HCT116 (cell line): ENCODE measurements around a stretch of chr10.

GRCh38 chr10:27742716-27743762, 2.6 kb downstream of the MKX start:
- RRBS: 25% methylated on average over 32 of the region's 90 CpGs

DNA sequence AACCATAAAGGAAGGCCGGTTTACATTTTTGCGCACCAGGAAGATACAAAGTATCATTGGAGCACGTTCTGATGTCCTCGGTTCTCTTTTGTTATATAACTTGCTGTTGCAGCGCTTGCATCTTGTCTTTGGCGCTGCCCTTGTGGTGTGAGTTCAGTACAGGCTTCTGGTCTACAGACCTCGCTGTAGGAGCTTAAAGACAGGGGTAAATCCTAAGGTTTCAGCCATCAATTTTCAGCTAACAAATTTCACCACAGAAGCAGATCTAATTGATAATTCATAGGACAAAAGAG, 1.5 kb upstream of the MKX start:
- RRBS: no CpG with 5 or more reads among the region's 7 CpGs

DNA sequence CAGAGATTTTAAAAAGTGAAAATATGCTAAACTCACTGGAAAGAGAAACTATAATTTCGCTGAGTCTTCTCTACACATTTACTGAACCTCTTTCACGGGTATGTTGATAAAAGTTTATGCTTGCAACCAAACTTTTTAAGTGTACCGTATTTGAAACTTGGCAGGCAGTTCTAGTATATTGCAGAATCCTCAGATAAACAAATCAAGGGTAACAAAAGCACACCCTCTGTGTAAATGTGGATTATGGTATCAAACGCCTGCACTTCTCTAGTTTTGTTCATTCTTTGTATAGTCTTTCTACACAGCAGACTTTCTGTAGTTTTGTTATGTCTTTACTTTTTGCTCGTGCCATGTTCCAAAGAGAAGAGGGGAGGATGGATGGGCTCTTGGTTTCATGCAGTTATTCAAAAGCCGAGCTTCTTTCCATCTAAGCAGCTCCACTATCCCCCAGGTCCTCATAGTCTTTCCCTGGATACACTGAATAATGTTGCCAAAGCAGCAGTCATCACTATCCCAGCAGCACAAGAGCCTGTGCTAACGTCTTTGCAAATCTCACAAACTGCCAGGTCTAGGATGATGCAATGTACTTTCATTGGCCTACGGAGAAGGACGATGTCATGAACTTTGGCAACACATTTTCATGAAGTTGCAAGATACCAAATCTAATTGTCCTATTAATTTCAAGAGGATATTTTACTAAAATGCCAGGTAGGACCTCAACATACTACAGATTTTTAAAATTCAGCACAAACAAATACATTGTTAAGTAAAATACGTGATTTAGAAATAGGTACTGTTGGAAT, 131.2 kb downstream of the MPP7 start:
- RRBS: no CpG with 5 or more reads among the region's 10 CpGs

GRCh38 chr10:28281983-28282446, 20.8 kb downstream of the MPP7 start:
- RRBS: no CpG with 5 or more reads among the region's 4 CpGs

DNA sequence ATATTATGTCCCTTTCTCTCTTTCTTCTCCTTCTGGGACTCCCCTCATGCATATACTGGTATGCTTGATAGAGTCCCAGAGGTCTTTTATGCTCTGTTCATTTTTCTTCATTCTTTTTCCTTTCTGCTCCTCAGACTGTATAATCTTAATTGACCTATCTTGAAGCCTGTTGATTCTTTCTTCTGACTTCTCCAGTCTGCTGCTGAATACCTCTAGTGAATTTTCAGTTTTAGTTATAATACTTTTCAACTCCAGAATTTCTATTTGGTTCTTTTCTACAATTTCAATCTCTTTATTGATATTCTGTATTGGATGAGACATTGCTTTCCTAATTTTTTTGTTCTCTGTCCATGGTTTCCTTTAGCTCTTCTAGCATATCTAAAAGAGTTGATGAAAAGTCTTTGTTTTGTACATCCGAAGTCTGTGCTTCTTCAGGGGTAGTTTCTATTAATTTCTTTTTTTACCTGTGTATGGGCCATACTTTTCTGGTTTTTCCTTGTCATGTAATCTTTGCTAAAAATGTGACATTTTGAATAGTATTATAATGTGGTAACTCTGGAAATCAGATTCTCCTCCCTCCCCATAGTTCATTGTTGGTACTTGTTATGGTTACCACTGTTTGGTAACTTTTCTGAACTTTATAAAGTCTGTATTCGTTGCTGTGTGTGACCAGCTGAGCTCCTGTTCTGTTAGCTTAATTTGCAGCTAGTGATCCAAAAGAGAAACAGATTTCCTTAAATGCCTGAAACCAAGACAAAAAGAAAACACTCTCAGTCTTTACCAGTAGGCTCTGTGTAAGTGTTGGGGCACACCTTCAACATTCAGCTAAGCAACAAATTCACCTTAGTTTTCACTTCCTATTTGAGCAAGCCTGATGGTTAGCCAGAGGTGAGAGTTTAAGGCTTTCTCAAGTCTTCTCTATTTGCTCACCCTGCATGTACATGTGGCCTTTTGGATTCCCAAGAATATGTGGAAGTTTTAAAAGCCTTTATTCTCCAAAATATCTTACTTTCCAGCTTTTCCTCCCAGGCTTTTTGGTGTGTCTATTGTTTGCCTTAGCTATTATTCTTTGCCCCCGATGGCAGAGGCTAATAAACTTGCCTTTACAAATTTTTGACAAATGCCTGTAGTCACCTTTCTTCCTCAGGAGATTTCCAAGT, 8.7 kb upstream of the WAC start:
- RRBS: no CpG with 5 or more reads among the region's 3 CpGs

GRCh38 chr10:28623941-28624609, 53.2 kb upstream of the BAMBI start:
- RRBS: no CpG with 5 or more reads among the region's 7 CpGs

GRCh38 chr10:28685072-28685512, 7.8 kb downstream of the BAMBI start:
- RRBS: no CpG with 5 or more reads among the region's 4 CpGs

DNA sequence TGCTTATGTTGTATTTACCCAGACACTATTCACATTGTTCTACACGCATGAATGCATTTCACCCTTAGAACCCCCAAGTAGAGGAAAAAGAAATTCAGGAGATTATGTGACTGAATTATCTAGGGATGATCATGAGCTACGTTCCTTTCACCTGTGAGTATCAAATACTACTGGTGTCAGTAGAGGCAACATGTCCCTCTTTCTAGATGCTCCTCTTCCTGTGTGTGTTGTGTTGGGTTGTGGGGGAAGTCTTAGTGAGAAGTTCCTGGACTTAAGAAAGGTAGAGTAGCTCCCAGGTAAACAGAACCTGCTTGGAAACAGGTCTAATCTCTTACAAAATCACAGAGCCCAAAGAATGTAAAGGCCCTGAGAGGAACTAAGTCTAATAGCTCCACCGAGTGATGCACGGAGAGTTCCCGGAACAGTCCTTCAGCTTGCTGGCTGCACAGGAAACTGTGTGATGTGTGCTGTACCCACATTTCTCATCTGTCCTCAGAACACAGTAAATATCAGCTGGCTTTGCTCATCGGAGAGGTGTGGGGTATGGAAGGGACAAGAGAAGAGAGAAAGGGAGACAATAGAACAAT, 182.7 kb upstream of the LYZL1 start:
- RRBS: no CpG with 5 or more reads among the region's 6 CpGs

DNA sequence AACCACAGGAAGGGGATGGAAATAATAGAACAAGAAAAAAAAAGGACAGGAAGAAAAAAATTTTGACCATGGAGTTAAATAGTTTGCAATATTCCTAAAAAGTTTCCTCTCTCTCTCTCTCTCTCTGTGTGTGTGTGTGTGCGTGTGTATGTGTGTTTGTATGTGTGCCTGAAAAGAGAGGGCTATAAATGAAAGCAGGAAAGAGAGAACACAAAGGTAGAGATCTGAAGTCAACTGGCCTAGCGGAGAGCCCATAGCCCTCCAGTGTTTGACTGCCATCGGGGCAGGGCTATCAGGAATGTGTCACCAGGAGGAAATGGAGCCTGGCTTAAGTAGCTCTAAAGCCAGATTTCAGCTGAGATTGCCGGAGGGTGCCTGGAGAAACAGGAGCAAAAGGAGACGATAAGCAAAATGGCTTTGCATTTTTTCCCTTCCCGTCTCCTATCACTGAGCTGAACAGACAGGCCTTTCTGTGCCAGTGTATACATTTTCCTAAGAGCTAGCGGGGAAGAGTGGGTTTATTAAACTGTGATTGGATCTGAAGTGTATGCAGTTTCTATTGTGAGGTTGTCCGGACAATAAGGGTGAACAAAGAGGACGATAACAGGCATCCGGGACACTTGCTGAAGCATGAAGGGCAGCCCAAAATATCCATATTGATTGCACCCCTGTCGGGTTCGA, 175.7 kb upstream of the LYZL1 start:
- RRBS: no CpG with 5 or more reads among the region's 12 CpGs

DNA sequence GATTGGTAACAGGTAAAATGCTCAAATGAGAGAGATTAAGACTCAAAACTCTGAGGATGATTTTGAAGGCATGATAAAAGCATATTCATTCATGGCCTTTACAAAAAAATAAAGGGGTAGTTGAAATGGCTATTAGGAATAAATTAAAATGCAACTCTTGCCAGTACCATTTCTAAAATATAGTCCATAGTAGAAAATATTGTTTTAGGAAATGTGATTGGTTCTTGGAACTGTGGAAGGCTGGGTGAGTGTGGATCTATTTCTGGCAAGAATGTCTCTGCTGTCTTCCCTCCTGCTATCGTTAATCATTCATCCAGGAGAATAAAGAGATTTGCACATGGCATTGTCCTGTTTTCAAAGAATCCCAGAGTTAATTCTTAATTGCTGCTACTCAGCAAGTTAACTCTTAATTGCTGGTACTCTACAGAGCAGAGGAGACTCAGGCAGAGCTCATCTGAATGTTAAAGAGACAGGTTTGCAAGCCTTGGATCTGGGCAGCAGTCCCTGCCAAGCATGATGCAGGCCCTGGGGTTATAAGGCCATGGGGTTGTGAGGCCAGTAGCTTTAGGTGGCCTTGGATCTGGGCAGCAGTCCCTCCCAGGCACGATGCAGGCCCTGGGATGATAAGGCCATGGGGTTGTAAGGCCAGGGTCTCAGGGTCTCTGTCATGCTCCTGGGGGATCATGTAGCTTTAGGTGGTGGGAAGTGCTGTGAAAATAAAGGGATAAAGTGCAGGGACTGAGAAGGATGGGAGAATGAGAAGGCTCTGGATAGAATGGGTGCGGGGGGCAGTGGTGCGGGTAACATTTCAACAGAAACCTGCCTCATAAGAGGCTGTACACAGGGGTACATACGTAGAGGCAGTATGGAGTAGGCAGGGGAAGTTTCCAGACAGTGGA, 162.4 kb downstream of the SVIL start:
- RRBS: no CpG with 5 or more reads among the region's 5 CpGs

GRCh38 chr10:29636093-29636728, 1.4 kb upstream of the SVIL start:
- RRBS: no CpG with 5 or more reads among the region's 2 CpGs

- RRBS: no CpG with 5 or more reads among the region's 12 CpGs
Observed at GRCh38 chr10:29646316-29647145, 11.8 kb upstream of the SVIL start.

GRCh38 chr10:29647146-29647480, 12.3 kb upstream of the SVIL start:
- RRBS: no CpG with 5 or more reads among the region's 1 CpG

DNA sequence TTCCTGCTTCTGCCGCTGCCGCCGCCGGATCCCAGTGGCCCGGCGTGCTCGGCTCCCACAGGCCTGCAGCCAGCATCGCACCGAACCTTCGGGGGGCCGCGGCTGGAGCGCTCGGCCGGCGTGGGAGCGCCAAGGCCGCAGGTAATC, 127 bp downstream of the MAP3K8 start:
- RRBS: 1% methylated on average over 16 of the region's 18 CpGs

GRCh38 chr10:30606374-30606809, 23.2 kb downstream of the LYZL2 start:
- RRBS: no CpG with 5 or more reads among the region's 5 CpGs

- RRBS: no CpG with 5 or more reads among the region's 2 CpGs
Observed at GRCh38 chr10:30957472-30958207, 74.0 kb downstream of the ZNF438 start.

DNA sequence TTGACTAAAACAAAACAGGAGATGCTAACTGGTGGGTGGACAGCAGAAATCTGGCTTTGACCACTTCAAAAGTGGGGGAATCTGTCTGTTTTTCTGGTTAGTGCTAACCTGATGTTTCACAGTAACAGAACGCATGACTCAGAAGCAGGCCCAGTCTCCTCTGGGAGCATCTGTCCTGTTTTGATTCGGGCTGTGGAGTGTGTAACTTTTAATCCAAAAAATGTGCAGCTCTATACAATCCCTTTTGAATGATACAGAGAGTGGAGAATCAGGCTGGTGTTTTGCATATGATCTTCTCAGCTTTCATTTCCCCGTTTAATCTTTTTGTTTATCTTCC, 32.7 kb upstream of the ZNF438 start:
- RRBS: no CpG with 5 or more reads among the region's 3 CpGs

GRCh38 chr10:31526621-31527286, 207.7 kb downstream of the ZEB1 start:
- RRBS: no CpG with 5 or more reads among the region's 13 CpGs

DNA sequence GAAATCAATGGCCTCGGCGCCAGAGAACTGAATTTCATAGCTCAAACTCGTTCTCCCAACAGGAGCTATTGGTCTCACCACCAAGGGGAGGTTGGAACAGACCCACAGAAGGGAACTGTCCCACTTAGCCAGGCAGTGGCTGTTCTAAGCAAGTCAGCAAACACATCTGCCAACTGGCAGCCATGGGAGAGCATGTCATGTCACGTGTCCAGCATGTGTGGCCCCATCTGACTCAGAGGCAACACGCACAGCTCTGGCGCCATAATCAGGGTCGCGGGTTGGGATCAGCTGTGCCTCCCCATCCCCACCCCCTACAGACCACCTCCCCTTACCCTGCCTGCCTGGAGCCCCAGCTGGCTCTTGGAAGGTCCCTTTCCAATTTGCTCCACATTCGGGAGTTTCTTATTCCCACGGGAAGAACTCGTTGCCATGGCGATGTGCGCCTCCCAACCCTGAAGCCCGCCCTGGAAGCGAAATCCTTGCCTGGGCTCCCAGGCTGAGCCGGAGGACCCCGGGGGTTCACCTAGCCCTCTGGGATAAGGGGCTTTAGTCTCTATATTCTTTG, 283.5 kb downstream of the ZEB1 start:
- RRBS: no CpG with 5 or more reads among the region's 17 CpGs

- RRBS: 3% methylated on average over 33 of the region's 75 CpGs
Observed at GRCh38 chr10:31602988-31604070, 284.3 kb downstream of the ZEB1 start.